Penis (tissue), 1 donor: ENCODE measurements around a stretch of chr3.

GRCh38 chr3:150371469-150372333, 36.4 kb upstream of the TSC22D2 start:
- PRO-cap = bidirectional peak, plus-strand start at chr3:150372154, minus-strand start at chr3:150371832

DNA sequence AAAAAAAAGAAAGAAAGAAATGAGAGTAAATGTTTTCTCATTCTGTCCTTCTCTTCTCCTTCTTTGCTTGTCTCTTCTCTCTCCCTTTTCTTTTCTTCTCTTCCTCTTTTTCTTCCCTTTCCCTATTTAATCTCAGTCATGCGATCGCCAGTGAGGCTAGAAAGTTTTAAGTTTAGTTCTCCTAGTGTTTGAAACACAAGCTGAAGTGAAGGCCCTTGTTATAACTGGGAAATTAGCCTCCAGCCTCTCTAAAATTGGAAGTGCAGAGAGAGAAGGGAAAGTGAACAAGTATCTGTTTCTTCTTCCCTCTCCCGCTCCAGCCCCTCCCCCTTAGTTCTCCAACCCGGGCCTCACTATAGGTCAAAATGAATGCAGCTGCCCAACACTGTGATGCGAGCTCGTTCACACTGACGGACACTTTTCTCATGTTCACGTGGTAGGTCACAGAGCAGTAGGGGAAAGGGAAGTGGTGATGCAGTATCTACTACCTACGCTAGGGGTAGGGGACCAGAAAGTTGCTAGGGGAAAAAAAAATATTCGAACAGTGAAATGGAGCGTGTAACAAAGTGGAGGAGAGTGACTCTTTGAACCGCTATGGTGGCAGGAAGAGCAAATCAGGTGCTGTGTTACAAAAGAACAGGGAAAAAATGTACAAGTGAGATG, 23.4 kb upstream of the TSC22D2 start:
- PRO-cap = no peak

GRCh38 chr3:150385262-150385864, 22.7 kb upstream of the TSC22D2 start:
- PRO-cap = no peak

GRCh38 chr3:150538276-150538598, 8.1 kb downstream of the SERP1 start:
- PRO-cap = no peak

GRCh38 chr3:150538599-150539692, 7.3 kb downstream of the SERP1 start:
- PRO-cap = no peak

GRCh38 chr3:150542355-150542869, 3.9 kb downstream of the SERP1 start:
- PRO-cap = no peak

- PRO-cap = no peak
These were observed 711 bp downstream of the EIF2A start for GRCh38 chr3:150547363-150547633.

- PRO-cap = no peak
These were observed 5.6 kb downstream of the EIF2A start for GRCh38 chr3:150552148-150552596.

DNA sequence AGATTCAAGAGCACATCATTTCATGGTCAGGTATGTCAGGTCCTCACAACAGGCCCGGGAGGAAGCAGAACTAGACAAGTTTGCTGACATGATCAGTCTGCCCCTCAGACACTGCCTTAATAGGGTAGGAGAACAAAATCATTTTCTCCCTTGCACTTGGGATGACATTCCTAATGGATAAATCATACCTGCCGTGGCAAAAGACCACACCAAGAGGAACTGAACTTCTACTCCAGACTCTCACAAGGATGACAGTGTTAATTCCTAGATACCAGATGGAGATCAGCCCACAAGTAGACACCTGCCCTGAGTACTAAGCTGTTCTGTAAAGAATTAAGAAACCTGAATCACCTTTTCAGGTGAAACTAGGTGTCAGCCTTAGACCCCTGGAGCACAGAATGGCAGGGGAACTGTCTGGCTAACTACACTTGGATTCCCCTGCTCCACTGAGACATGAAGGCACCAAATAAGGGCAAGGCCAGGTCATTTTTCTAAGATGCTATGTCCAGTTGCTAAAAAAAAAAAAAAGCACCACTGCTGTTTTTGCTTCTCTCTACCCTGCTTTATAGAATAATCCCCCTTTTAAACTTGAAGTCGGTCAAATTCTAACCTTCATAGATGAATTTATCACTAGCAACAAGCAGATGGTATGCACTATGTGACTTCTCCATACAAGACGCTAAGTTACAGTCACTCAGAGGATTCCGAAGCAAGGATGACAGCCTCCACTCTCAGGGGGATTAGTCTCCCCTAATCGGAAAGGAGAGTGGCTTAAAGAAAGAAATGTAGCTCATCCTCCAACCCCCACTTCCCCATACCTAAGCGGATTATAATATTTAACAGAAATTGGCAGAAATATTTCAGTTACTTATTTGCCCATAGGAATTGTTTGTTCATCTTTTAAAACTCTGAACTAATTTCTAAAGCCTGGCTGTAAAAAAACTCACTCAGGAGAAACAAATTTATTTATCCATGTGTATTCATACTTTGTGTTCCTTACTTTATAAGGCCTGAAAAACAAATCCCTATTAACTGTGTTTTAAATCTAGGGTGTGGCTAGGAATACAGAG, 19.1 kb downstream of the SIAH2 start:
- PRO-cap = no peak

DNA sequence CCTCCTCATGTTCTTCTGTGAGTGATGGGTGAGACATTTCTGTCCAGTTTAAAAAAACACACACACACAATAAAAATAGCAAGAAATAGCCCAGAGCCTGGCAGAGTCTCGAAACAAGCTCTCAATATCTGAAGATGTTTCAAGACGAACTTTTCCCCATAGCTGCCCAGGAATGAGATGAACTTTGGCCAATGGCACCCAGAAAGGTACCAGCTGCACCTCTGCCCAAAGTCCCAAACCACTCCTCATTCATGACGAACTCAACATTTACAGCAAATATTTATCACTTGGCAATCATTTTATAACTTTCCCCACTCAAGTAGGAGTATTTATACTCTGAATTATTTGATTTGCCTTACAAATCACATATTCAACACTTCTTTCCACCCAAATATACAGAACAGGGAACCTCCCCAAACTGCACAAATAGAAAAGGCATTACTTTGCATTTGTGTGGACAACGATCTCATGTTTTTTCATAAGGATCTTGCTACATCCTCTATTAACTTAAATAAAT, 18.3 kb downstream of the SIAH2 start:
- PRO-cap = no peak

GRCh38 chr3:150760417-150761281, 2.3 kb downstream of the SIAH2 start:
- PRO-cap = no peak

GRCh38 chr3:150765526-150766793, 3.0 kb upstream of the SIAH2 start:
- PRO-cap = no peak

DNA sequence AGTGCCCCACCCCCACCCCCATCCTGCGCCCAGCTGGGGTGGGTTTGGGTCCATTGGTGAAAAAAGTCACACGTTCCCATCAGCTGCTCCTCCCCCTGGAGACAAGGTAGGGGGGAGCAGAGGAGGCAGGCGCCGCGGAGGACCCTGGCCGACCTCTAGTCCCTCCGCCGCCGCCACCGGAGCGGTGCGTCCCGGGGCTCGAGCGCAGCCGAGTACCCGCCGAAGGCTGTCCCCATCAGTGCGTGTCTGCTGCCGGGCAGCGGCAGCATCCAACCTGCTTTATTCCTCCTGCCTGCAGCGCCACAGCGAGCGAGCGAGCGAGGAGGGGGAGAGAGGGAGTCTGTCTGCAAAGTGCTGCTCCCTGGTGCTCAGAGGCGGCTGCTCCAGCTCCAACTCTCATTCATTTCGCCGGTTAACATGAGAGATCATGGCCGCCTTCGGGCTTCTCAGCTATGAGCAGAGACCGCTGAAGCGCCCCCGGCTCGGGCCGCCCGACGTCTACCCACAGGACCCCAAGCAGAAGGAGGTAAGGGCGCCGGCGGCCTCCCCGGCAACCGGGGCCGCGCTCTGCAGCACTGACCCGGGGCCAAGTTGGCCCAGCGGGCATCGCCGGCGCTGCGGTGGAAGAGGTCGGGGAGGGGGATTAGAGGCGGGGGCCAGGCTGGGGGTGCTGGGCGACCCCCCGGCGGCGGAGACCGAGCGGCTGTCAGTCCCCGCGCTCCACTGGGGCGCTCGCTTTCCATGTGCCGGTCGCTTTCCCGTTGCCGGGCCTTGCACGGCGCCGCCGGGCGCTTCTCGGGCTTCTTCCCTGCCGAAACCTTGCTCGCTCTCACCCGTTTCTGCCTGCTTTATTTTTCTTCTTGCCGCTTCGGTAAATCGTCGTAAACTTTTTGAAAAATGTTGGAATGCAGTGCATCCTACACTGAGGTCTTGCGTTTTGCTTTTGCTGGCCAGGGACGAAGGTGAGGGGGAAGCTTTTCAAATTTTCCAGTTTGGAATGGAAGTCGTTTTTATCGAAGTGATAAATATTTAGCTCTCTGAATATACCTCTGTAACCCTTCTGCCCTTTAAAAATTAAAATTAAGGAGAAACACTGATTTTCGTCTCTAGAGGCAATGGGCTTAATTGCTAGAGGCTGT, 1.4 kb downstream of the MED12L start:
- PRO-cap = unidirectional peak, minus-strand start at position 248 of the sequence

DNA sequence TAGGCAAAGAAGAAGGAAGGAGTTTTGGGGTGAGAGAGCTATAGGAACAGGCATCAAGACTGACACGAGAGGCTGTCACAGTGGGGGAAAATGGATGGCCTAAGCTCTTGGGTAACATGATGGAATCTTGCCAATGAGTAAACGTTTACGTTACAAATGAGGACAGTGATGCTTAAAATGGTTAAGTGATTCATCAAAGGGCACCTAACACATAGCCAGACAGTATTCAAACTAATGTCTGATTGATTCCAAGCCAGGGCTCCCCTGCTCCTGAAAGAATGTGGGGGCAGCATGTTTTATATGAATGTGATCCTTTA, 23.2 kb upstream of the GPR171 start:
- PRO-cap = no peak

DNA sequence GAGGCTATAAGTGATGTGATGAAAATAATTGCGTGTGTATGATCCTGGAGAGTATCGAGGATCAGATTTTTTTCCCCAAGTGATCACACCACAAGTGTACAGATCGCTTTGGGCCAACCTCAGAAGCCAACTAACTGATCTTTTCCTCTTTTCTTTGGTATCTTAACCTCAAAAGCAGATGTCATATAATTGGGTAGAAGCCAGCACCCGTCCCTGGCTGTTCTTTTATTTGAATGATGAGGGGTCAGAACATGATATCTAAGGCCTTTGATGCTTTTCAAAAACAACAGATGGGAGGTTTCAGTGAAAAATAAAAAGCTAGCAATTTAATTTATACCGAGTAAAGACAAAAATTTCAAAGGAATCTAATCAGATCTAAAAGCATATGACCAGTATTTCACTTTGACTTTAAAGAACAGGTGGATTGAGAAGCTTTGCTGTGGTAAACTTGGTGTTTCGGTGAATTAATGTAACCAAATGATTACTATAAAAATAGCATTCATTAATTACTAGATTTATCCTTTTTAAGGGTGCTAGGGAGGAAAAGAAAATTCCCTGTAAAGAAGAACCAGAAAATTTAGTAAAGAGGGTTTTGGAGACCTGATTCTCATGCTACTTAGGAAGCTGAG, 3.1 kb downstream of the P2RY14 start:
- PRO-cap = no peak

- PRO-cap = no peak
These were observed 2.0 kb downstream of the P2RY14 start for GRCh38 chr3:151275949-151277120.

DNA sequence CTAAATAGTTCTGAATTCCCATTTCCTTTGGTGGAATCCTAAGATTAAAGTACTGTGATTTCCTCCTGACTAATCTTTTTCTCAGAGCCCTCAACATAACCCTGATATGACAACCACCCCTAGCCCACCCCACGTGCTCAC, 3.2 kb upstream of the P2RY14 start:
- PRO-cap = no peak

DNA sequence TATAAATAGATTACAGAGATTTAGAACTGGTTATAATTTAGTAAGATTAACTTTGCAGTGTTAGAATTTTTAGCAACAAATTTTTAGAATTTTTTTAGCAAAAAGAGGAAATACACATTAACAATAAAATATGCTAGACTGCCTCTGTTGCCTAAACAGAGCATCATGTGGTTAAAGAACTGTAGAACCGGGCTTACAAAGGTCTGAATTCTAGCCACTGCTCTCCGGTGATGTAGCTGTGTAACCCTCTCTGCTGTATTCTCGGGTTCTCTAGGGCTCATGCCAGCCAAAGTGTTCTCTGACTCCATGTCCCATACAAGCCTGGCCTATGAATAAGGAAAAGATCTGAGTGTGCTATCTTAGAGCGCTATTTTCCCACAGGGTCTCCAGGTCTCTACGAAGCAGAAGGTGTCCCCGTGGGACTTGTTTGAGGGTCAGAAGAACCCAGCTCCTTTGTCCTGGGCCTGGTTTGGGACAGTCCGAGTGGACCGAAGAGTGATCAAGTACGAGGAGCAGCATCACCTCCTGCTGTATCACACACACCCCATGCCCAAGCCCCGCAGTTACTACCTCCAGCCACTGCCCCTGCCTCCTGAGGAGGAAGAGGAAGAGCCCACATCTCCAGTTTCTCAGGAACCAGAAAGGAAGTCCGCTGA, 3.0 kb upstream of the P2RY12 start:
- PRO-cap = no peak

GRCh38 chr3:151537632-151538321, 76.9 kb upstream of the IGSF10 start:
- PRO-cap = no peak

GRCh38 chr3:151815884-151816832, 2.2 kb downstream of the AADAC start:
- PRO-cap = no peak